Left cardiac atrium (tissue), 1 donor: ENCODE data around the genes TMIE and MYL3.

DNA sequence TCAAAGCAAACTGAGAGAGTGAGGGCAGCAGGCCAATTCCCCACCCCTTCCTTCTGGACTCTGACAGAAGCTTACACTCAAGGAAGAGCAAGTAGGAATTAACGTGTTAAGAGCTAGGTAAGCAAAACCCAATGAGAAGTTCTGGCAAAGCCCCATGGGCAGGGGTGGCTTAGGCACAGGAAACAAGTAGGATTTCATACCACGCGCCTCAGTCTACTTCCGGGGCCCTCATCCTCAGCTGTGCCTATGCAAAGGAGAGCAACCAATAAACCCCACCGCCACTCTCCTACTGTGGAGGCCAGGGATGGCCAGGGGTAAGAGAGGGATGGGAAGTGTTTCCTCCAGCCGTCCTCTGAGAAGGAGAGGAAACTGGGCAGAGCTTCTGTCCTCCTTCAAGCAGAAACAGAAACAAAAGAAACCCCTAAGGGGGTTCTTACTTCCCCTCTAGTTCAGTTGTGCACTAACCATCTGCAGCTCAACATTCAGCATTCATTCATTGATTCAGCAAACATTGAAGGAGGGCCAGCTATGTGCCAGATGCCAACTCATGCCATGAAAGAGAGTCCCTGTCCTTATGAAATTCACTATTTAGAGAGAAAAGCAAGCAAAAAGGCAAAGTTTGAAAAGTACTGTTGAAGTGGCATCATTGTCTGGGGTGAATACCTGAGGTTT, 12.7 kb downstream of the CCR5 start:
- PRO-cap, result no peak

DNA sequence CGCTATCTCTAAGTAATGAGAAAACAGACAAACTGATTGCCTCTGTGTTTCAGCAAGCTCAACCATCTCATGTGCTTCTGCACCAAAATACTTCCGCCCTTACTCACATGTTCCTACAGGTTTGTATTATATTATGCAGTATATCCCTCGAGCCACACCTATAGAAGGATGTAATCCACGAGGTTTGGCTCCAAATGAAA, 22.5 kb downstream of the CCRL2 start:
- PRO-cap, result no peak

GRCh38 chr3:46484859-46485483, 12.8 kb upstream of the RTP3 start:
- PRO-cap, result no peak

GRCh38 chr3:46561349-46561932, 4.7 kb downstream of the LRRC2 start:
- PRO-cap, result no peak

- PRO-cap, result no peak
Measured at GRCh38 chr3:46632741-46633125, 20.4 kb downstream of the FAM240A start.

GRCh38 chr3:46666364-46666827, 27.1 kb downstream of the ALS2CL start:
- PRO-cap, result unidirectional peak, minus-strand start at chr3:46666578

- PRO-cap, result no peak
Measured at GRCh38 chr3:46701034-46701720, at the start of gene TMIE. TSS of gene TMIE (plus strand) at chr3:46701392.

DNA sequence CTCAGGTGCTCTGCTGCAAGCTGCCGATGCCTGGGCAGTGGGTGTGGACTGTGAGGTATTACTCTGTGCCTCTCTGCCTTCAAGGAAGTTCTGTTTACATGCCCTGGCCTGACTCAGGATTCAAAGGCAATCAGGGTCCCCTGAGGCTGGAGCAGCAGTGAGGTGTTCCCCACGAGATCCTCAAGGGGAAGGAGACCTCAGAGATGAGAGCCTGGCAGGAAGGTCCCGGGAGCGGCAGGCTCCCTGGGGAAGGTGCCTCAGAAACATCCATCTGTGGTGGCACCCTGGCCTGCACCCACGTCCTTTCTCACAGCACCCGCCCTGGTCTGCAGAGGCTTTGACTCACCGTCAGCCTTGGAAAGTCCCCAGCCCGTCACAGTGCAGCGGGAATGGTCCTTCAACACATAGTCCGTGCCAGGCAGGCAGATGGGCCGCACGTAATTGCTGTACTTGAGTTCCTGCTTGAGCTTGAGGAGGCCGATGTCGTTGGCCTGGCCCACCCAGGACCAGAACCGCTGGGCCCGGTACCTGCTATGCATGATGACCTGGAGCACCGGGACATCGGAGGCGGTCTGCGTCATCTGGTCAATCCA, 3.7 kb downstream of the PRSS50 start:
- PRO-cap, result no peak

DNA sequence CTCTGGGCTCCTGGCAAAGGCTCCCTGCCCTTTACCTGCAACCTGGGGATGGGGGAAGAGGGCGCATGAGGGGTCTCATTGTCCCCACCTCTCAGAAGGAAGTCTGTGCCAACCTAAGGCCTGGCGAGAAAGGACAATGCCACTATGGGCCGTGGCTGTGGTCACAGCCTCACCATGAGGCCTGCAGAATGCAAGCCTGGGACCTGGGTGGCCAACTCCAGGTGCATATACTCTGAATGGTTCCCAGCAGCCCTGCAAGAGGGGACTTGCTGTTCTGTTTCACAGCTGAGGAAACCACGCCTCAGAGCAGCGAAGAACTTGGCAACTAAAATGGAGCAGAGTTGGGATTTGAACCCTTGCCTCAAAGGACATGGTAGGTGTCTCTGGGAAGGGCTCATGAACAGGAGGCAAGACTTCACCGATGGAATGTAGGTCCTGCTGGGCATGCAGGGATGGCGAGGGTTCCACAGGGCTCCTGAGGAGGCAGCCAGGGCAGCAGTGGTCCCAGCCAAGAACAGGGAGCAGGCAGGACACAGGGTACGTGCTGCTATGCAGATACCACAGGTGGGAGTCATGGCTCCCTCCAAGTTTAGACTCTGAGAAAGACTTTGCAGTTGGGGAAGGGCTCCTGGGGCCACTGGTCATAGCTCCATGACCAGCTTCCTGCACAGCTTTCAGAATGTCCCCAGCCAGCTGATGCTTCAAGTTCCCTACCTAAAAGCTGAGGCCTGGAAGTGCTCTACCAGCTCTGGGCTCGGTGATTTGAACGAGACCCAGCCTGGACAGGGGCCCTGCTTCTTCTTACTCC, 1.0 kb downstream of the MYL3 start:
- PRO-cap, result no peak

GRCh38 chr3:46863062-46863852, at the start of gene MYL3:
TSS of gene MYL3 (minus strand) at chr3:46863444.
- PRO-cap, result no peak

DNA sequence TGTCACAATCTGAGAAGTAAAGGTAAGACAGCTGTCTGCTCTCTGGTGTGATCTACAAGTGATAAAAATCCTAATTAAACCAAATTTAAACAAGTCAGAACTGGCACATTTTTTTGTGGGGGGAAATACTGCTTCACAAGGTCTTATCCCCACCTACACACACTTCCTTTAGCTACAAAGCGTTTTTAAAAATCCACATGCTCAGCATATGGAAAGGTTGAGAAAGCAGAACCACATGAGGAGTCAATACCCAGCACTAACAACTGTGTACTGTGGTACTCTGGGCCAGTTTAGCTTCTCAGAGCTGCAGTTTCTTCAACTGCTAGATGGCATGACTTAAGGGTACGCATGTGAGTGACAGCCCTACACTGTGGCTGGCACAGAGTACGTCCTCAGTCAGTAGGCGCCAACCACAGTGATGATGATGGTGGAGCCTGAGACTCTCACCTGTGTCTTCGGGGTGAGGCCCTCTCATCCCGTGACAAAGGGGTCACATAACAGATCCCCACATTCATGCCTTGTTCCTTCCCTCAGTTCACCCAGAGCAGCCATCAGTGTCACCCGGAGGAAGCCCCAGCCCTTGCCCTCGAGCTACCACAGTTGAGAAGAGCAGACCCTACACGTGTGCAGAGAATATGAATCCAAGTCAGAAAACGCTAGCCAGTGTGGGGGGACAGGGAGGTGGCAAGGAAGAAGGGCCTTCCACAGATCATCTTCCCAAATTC, 17.4 kb downstream of the CCDC12 start:
- PRO-cap, result no peak

DNA sequence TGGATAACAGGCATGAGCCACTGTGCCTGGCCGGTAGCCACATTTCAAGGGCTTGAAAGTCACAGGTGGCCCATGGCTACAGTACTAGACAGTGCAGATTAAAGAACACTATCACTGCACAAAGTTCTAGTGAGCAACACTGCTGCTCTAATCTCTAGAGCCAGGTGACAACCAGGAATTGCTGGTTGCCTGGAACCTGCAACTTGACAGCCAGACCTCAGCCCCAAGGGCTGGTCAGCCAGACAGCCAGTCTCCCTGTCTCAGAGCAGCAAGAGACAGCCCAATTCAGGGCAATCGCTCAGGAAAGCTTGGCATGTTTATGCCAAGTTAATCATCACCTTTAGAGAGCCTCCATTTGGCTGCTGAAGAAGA, 6.2 kb downstream of the CCDC12 start:
- PRO-cap, result no peak

- PRO-cap, result no peak
Measured at GRCh38 chr3:47121180-47122477, 42.3 kb downstream of the SETD2 start.

GRCh38 chr3:47139259-47140008, 24.5 kb downstream of the SETD2 start:
- PRO-cap, result no peak

DNA sequence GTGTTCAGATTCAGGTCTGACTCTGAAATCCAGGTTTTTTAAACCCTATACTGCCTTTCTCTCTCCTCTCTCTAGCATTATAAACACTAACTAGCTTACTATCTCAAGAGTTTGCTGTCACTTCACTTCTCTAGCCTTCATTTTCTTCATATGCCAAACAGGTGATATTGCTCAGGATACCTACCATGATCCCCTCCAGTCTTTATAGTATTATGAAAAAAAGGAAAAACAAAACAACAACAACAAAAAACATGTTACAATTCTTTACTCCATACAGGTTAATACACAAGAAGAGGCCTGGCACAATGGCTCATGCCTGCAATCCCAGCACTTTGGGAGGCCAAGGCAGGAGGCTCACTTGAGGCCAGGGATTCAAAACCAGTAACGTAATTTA, 2.6 kb downstream of the SETD2 start:
- PRO-cap, result no peak

GRCh38 chr3:47379960-47380234, 924 bp upstream of the PTPN23 start:
- PRO-cap, result no peak

GRCh38 chr3:47638558-47638951, 59.9 kb upstream of the CSPG5 start:
- PRO-cap, result no peak

GRCh38 chr3:47844315-47844661, 41.4 kb downstream of the DHX30 start:
- PRO-cap, result no peak

- PRO-cap, result no peak
Measured at GRCh38 chr3:47852558-47853036, 49.7 kb downstream of the DHX30 start.

- PRO-cap, result no peak
Measured at GRCh38 chr3:48013741-48014089, 2.5 kb downstream of the MAP4 start.